Heart (tissue), 3 donors: ENCODE data around the gene HOXC5.

GRCh38 chr12:53513621-53514075 is 6.4 kb upstream of the NPFF start:
- RAMPAGE, long total RNA, 2 experiments = no peak in any of the 2 experiments

DNA sequence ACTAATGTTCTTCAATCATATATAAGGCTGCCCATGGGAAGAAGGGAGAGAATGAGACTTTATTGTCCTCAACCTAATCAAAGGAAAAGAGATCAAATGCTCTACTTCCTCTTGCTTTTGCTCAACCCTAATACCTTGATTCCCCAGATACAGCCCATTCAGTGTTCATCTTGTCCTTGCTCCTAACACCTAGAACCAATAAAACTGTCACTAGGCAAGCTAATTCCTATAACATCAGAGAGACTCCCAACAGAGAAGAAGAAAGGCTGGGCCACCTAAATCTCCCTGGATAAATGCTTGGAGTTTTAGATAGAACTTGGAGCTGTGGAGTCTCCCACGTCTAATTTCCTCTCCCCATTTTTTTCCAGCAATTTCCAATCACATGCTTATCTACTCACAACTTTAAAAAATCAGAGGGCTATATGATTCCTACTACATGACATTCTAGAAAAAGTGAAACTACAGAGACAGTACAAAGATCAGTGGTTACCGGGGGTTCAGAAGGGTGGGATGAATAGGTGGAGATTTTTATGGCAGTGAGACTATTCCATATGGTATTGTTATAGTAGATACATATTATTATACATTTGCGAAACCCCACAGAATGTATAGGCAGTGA is 35.7 kb downstream of the ATF7 start:
- RAMPAGE, long total RNA, 2 experiments = no peak in any of the 2 experiments

DNA sequence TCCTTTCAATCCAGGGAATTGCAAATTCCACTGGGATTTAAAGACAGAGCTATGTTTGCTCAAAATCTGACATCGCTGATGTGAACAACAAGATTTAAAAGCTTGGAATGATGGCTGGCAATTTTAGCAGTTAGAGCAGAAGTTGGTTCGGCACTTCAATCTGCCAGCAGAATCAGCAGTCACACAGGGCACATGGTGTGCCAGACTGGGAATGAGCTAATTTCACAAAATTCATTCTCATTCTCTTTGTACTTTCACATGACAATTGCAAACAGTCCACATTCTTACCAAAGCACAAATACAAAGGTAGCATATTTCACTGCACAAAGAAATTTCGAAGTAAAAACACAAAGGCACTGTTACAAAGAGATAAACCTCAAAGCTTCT is 34.2 kb downstream of the ATF7 start:
- RAMPAGE, long total RNA, 2 experiments = no peak in any of the 2 experiments

GRCh38 chr12:53963908-53964288 is 9.0 kb upstream of the HOXC11 start:
- RAMPAGE, long total RNA, 2 experiments = no peak in any of the 2 experiments

DNA sequence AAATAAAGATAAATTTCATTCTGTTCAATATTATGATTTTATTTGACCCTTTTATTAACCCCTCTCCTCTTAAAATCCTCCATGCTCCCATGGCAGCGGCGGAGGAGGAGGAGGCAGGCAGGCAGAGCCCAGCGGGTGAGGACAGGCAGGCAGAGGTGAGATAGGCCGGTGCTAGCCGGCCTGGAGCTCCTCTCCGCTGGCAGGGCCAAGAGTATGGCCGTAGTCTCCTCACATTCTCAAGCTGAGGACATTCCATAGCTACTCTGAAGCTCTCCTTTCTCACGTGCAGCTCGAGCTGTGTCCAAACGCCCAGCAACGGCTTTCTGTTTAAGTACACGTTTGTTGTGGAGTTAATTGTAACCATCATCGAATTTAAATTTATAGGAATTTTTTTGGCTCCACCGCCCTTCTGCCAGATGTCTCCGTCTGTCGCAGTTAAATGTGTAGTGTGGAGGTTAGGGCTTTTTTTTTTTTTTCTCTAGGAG is 3.5 kb downstream of the HOXC11 start:
- RAMPAGE, long total RNA, 2 experiments = no peak in any of the 2 experiments

GRCh38 chr12:53995247-53996219 is 4.4 kb upstream of the HOXC9 start:
- RAMPAGE, long total RNA, 2 experiments = no peak in any of the 2 experiments

DNA sequence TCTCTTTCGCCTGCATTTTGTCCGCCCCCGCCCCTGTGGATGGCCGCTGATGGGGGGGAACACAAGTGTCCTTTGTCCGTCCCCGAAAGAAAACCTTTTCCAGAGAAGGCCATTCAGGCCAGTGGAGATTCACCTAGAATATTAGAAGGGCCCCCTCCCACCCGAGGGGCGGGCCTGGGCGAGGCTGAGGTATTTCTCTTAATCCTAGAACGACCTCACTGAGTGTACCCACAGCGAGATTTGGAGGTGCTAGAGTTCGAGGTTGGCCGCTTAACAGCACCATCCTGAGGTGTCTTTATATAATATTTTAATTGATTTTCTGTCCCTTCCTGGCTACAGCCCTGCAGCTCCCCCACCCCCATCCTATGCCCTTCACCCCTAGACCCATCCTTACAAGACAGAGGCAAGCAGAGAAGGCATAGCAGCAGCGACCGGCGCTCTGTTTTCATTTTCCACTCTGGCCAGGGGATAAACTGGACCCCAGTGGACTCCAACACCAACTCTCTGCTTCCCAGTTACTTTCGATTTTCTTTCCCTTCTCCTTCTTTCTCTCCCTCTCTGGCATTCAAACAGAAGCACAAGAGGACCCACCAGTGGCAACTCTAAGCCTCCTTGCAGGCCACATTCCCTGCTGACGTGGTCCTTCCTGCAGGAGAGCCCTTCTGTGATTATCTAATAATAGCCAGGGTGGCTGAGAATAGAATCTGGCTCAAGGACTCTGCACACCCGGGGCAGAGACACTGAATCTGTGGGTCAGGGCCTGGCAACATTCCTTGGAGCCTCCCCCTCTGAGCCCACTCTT is 8.5 kb upstream of the HOXC6 start:
- RAMPAGE, long total RNA, 2 experiments = no peak in any of the 2 experiments

- RAMPAGE, long total RNA, 2 experiments = no peak in any of the 2 experiments
Observed at GRCh38 chr12:54032771-54033953, at the start of gene HOXC5. HOXC5 (plus strand) TSS chr12:54033050.

GRCh38 chr12:54135212-54136070 is 53.3 kb downstream of the SMUG1 start:
- RAMPAGE, long total RNA, 2 experiments = no peak in any of the 2 experiments

DNA sequence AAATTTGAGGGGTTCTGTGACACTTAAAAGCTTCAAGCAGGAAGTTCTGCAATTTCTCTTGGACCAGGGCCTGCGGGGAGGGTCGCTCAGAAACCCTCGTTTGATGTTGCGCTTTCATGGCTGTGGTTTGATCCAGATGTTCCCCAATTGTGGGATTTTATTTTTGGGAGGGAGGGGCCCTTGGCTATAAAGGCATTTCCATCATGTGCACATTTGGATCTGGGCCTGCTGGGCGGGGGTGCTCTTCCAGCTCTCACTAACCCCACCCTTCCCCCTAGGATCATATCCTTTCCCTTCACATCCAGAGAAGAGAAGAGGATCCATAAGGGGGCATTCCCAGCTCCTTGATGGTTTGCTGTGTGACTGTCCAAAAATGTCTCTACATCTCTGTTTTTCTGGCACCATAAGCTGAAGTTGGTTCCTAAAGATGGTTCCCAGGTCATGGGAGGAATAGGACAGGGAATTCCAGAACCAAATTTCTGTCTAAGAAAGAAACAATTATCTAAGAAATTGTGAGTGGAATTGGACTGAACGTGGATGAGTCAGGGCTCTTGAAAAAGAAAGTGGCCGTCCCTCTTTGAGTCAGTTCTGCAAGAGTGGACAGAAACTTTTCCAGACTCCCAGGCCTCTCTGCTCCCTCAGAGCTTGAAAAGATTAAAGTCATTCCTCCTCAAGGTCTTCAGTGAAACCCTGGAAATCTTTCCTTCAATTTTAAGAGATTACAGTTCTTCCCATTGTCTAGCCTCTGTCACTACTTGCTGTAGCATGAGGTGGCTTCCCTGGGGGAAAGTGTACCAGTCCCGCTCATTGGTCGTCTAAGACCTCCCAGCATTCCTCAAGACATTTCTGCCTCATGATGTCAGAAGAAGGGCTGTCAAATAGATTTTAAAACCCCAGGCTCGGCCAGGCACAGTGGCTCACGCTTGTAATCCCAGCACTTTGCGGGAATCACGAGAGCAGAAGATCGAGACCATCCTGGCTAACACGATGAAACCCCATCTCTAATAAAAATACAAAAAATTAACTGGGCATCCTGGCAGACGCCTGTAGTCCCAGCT is 47.0 kb downstream of the SMUG1 start:
- RAMPAGE, long total RNA, 2 experiments = no peak in any of the 2 experiments

- RAMPAGE, long total RNA, 2 experiments = no peak in any of the 2 experiments
Observed at GRCh38 chr12:54158940-54159578, 29.7 kb downstream of the SMUG1 start.

DNA sequence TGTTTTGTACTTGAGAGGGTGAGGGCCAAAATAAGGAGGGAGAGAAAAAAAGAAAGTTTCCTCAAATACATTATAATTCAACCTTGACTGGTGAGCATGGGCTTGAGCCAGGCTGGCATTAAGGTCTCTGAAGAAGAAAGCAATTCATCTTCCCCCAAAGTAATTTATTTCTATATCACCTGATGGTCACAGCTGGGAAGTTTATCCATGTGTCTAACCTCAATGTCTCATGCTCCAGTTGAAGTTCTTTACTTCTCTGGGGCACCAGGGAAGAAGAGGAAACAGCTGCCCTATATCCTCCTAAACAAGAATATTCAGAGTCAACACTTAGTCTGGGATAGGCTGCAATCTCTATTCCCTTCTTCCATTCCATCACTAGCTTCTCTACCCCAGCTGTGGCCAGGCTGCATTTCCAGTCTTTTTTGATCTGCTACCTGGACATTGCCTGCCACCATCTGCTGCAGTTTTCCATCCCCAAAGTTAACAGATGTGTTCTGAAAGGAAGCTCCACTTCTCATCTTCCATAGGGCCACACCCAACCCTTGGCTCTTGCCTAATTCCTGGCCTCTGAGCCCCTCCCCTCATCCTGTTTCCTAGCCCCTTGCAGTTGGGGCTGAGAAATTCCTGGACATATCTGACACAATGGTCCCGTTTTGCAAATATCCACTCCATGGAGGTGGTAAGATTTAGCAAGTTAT is 13.8 kb downstream of the SMUG1 start:
- RAMPAGE, long total RNA, 2 experiments = no peak in any of the 2 experiments

- RAMPAGE, long total RNA, 2 experiments = no peak in any of the 2 experiments
Observed at GRCh38 chr12:54214498-54215061, 25.8 kb upstream of the SMUG1 start.

DNA sequence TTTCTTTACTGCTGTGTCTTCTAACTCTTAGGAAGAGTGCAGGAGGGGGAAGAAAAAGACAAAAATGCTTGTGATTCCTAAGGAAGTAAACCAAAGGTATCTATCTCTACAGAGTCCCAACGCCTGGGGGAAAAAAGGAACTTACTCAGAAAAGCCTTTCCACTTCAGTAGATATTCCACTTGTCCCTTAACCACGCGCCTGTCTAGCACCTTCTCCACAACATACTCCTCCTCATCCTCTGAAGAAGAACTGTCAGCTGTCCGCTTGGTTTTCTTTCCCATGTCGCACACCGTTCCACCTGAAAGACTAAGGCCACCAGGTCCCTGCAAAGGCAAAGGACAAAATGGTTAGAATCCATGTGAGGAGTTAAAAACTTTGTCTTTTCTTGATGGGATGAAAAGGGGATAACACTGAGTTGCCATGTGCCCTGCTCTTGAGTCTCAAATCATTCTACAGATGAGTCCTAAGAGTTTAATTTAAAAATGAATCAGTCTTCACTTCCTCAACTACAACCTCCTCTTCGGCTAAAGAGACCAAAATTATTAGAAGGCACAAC is 22.5 kb downstream of the CBX5 start:
- RAMPAGE, long total RNA, 2 experiments = no peak in any of the 2 experiments

- RAMPAGE, long total RNA, 2 experiments = no peak in any of the 2 experiments
Observed at GRCh38 chr12:54285680-54286693, 5.5 kb downstream of the HNRNPA1 start.

GRCh38 chr12:54303755-54304938 is 3.3 kb upstream of the NFE2 start:
- RAMPAGE, long total RNA, 2 experiments = no peak in any of the 2 experiments

DNA sequence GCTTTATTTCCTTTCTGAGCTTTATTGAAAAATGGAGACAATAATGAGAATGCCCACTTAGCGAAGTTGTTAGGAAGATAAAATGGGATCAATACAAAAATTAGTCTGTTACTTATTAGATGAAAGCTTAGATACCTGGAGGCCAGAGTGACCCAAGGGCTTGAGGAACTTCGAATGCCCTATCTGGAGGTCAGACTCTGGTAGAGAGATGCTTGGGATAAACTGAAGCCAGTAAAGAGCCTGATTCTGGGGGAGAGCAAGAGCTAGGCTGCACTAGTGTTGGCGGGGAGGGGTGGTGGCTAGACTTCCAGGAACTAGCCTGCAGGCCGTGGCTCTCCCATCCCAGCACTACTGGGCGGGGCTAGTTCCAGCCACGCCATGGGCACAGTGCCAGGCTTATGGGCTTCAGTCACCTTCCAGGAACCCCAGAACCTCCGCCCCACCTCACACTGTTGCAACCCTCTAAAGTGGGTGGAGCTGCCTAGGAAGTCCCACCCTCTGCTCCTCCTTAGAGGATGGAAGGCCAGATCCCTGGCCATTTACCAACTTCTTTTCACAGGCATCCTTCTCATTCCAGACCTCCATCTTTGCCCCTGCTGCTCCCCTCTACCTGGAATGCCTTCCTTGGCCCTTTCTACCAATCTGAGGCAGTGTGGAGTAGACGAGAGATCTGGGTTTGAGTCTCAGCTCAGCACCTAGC is 6.2 kb upstream of the NFE2 start:
- RAMPAGE, long total RNA, 2 experiments = no peak in any of the 2 experiments

DNA sequence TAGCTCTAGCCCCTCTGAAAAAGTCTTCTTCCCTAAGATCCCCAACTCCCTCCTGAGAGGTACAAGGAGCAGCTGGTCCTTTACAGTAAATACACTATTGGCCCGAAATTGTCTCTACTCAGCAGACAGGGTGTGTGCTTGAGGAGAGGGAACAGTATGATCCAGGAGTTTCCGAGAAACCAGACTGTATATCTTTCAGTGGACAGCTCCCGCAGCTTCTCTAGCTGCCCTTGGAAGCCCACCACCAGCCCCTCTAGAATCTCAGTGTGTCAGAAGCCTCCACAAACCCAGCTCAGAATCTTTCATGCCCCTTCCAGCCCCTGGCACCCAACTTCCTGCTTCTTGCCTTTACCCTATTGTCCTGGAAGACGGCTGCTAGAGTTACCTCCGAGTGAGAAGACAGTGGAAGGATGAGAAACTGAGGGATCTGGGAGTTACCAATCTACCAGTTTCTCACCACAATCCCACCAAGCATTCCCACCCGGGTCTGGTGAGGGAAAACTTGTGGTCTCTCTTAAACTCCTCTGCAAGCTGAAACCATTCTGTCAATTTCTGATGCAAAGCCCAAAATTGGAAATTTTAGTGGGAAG is 7.9 kb downstream of the GPR84 start:
- RAMPAGE, long total RNA, 2 experiments = no peak in any of the 2 experiments

DNA sequence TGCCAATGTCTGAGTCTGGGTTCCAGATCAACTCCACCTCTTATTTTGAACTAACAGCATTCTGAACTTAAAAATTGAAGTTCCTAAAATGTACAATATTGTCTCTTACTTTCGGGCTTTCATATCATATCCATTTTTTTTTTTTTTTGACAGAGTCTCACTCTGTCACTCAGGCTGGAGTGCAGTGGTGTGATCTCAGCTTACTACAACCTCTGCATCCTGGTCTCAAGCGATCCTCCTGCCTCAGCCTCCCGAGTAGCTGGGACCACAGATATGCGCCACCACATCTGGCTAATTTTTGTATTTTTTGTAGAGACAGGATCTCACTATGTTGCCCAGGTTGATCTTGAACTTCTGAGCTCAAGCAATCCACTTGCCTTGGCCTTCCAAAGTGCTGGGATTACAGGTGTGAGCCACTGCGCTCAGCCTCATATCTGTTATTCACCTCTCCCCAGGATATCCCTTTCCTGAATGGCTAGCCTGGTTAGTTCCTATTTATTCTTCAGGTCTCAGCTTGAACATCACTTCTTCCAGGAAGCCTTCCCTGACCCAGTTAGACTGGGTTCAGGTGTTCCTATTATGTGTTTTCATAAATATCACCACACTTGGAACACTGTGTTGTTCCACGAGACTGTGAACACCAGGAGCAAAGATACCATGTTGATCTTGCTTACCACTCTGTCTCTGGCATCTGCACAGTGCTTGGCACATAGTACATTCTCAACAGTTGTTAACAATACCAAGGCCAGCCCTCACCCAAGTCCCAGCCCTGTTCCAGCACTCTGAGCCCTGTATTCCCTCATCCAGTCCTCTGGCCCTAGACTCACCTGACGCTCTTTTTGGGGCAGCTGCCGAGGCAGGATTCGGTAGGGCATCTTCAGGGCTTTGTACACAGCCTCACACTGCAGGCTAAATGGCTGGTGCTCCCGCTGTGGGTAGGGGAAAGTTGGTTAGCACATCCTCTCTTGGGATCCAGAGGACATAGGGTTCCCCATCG is 13.5 kb upstream of the ZNF385A start:
- RAMPAGE, long total RNA, 2 experiments = no peak in any of the 2 experiments

DNA sequence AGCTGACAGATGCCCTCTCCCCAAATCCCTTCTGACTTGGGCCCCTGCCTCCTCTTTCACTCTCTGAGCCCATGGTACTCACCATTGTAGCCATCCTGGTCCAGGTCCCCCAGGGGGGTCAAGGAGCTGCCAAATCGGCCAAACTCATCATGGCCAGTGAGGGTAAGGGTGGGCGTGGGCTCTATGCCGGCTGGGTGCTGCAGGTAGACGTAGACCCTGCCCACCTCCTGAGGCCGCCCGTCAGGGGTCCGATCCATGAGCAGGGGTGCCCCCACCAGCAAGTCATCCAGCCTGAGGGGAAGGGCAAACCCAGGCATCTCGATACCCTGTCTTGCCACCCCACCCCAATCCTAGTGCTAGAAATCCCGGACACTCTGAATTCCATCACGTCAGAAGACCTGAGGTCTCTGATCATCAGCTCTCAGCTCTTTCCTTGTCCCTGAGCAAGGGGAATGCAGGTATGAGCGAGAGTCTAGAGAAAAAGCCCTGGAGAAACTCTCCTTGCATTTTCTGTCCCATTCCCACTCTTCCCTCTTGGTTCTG is 13.9 kb downstream of the ITGA5 start:
- RAMPAGE, long total RNA, 2 experiments = no peak in any of the 2 experiments